PC-3 (cell line): ENCODE data around the gene ENPP3.

- RAMPAGE, long total RNA = no peak
These were observed 40.2 kb downstream of the PTPRK start for GRCh38 chr6:128480099-128480781.

DNA sequence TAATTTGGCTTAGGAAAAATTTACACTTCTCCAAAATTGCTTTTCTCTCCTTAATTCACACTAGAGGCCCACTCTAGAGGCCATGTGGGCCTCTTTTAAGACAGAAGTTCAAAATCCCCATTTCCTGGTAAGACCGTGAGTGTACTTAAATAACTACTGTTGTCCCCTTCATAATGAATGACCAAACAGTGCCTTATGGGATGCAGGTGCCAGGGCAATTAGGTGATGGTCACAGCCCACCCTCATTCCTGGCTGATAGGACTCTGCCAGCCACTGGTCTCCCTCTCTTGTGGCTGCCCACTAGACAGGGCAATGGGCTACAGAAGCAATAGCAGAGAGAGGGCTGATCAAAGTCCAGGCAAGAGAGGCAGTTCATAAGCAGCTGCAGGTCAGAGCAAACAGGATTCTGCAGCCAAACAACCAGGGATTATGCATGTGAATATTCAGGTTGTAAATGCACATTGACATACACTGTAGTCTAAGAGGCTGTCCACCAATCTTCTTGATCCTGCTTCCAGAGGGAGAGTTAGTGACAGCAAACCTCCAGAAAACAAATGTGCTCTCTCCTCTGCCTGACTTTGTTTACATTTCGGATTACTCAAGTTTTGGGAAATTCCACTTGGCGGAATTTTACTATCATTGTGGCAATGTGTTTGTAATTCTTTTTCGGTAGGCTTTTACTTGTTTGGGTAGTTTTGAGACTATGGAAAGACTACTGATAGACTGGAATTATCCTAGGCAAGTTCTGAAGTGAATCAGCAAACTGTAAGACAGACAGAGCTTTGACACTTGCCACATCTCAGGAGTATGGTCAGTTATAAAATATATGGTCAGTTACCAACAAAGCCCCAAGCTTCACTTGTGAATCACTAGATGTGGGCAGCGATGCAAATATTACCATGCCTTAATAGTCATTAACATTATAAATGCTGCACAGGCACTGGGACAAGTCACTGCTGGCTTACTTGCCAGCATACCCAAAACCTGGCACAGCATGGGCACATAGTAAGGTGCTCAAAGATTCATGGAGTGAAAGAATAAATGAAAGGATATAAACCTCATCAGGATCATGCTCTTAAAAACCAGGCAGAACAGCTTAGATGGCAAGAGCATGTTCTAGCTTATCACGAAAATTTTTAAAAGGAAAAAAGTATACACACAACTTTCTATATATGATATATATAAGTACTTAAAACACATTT, 12.7 kb downstream of the PTPRK start:
- RAMPAGE, long total RNA = no peak

DNA sequence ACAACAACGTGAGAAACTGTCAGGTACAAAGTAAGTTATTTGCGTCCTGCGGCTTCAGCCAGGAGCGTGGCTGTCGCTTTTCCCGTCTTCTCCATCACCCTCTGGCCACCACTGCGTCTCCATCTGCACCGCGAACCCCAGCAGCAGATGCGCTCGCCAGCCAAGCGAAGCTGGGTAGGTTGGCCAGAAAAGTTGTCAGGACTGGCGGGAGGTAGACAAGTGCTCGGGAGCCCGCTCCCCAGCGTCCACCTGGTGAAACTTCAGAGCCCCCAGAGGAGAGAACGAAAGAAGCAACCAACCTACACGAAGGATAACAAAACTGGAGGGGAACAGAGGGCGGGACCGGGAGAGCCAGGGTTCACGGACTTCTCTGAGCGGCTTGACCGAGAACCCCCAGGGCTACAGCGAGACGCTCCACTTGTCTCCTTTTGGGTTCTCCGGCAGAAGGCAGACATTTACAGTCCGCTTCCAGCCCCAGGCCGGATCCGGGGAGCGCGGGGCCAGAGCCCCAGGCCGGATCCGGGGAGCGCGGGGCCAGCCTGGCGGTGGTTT, 1.4 kb downstream of the PTPRK start:
- RAMPAGE, long total RNA = no peak

- RAMPAGE, long total RNA = no peak
These were observed 725 bp downstream of the PTPRK start for GRCh38 chr6:128519524-128520223.

GRCh38 chr6:128910764-128911508, 28.0 kb downstream of the LAMA2 start:
- RAMPAGE, long total RNA = no peak

- RAMPAGE, long total RNA = no peak
These were observed 93.1 kb downstream of the LAMA2 start for GRCh38 chr6:128975759-128976634.

GRCh38 chr6:129501307-129501843, 208.6 kb downstream of the ARHGAP18 start:
- RAMPAGE, long total RNA = no peak

DNA sequence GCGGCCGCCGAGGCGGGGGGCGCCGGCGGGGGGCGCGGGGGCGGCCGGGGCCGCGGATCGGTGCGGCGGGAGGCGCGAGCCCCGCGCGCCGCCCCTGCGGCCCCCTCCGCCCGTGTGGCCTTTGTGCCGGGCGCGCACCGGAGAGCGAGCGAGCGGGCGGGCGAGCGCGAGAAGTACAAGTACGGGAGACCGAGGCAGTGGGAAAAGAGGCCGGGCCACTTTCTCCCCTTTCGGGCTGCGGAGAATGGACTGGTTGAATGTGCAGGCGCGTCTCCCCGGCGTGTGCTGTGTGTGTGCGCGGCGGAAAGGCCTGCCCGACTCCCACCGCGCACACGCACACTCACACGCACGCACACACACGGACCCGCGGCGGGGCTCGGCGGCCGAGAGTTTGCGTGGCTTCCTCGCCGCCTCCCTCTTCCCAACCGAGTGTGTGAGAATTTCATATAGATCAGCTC, 933 bp downstream of the L3MBTL3 start:
- RAMPAGE, long total RNA = no peak

- RAMPAGE, long total RNA = no peak
These were observed 734 bp upstream of the SAMD3 start for GRCh38 chr6:130223383-130223987.

DNA sequence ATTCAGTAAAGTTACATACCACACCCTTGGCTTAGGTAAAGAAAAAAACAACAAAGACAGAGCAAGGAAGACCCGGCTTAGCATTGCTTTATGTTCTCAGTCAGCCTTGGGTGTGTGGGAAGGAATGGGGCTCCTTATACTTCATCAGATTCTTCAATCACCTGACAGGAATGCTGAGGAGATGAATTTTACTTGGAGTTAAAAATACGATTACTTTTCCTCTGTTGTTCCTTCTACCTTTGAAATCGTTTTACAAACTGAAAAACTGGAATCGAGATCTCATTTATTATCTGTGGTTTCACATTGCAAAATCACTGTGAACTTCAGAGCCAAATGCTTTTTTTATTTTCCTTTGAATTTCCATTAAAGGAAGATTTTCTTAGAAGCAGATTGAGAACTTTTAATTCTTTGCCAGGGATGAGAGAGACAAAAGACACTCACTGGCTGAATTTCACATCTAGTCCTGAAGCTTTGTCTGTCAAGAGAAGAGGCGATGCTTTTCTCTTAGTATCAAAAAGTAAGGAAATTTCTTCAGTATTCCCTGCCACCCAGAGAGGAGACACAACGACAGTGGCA, 141.7 kb downstream of the TMEM200A start:
- RAMPAGE, long total RNA = no peak

- RAMPAGE, long total RNA = no peak
These were observed 155.7 kb upstream of the SMLR1 start for GRCh38 chr6:130671447-130672022.

DNA sequence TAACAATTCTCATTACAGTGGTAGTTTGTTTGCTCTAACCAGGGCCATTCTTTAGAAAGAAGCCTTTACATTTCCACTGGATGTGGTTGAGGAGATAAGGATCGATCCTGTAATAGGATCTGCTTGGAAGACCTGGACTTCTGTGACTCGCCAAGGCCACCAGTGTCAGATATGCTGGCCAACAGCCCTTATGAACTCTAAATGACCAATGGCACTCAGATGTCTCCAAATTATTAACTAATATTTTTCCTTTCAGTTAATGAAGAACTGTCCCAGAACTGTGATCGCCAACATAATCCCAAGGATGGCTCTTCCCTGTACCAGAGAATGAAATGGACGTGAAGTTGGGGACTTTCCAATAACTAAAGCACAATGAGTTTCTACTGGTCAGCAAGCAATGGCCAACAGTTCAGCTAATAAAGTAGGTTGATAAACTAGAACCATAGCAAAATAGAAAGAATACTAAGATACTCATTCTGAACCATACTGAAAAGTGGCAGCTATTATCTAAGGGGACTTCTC, 7.5 kb downstream of the SMLR1 start:
- RAMPAGE, long total RNA = no peak

DNA sequence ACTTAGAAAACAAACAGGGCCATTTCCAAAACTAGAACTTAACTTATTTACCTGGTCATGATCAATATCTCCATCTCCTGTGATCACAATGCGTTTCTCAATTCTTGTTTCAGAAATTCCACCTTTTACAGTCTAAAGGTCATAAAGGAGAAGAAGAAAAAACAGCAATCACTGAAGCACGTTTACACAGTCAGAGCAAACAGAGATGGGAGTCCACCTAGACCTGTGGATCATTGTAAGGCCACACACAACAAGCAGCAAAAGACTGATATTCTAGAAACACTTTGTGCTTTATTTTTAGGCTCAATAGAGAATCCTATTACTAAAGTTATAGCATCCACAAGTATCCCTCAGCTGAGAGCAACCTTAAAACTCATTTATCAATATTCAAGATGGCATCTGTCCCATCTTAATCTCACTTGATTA, 36.4 kb downstream of the SMLR1 start:
- RAMPAGE, long total RNA = no peak

GRCh38 chr6:131136142-131136568, 888 bp downstream of the AKAP7 start:
- RAMPAGE, long total RNA = no peak

DNA sequence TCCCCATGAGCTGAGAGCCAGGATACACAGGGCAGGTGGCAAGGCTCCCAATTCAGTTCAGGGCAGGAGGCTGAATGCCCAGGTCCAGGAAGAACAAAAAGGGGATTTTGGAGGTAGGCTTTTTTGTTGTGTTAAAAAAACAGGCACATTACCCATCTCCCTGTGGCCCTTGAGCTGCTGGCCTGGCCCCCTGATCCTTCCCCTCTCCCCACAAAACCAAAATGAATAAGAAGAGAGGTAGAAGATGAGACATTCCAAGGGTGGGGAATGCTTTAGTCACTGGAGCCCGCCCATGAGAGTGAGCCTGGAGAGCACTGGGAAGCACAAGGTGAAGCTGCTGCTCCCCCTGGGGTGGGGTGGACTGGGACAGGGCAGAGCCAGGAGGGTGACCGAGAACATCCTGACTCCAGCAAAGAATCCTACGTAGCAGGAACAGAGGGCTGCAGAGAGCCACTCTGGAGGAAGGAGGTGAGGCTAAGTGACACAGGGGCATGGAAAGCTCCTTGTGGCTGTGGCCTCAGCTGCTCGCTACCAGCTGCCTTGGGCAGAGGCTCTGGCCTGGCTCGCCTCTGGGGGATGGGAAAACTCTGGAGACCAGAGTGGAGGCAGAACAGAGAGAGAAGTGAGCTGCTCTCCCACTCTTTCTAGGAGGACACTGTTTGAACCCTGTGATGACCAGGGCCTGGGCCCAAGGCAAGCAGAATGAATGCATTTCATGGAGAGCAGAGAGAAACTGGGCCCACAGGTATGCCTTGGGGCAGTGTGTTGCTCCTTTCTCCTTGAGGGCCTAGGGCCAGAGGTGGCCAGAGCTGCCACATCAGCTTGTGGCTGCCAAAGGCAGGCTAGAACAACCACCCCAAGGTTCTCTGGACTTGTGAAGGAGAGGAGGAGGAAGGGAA, 48.3 kb downstream of the AKAP7 start:
- RAMPAGE, long total RNA = no peak

DNA sequence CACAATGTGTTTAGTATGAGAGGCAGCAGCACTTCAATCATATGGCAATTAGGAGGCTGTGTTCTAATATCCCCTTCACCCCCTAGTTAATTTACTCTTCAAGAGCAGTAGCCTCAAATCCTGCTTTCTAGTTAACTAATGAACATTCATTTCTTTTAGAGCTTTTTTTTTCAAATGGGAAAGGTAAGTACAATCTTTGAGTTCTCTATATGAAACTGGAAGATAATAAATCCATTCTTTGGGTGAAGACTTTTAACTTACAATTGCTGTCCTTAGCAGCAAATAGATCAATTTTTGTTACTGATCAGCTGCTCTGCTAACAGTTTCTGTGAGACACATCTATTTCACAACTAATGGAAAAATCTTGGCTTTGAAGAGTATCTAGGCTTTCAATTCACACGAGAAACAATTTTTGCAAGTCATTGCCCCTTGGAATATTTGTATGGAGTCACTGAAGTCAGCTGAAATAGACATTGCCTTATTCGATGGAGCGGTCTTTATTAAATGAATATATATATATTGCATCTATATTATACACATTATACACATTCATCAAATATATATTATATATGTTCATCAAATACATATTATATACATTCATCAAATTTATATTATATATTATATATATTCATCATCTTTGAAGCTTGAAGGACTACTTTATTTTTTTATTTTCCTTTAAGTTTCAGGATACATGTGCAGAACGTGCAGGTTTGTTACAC, 20.4 kb upstream of the ARG1 start:
- RAMPAGE, long total RNA = no peak

GRCh38 chr6:131636858-131637580, at the start of gene ENPP3:
ENPP3 (plus strand) TSS chr6:131637302.
- RAMPAGE, long total RNA = no peak

GRCh38 chr6:131733343-131733794, 22.6 kb upstream of the CTAGE9 start:
- RAMPAGE, long total RNA = no peak

- RAMPAGE, long total RNA = no peak
These were observed 25.4 kb upstream of the CCN2 start for GRCh38 chr6:131976485-131976967.

GRCh38 chr6:132511017-132511524, 1.8 kb downstream of the STX7 start:
- RAMPAGE, long total RNA = no peak